Metastatic Liver Carcinoma in the Lung (tissue), 2 donors: ENCODE data around the gene FRAT1.

GRCh38 chr10:95431580-95431835, 129.7 kb downstream of the SORBS1 start:
- PRO-cap, 2 experiments = no peak in any of the 2 experiments

GRCh38 chr10:95467047-95467785, 94.0 kb downstream of the SORBS1 start:
- PRO-cap, 2 experiments = no peak in any of the 2 experiments

GRCh38 chr10:95480613-95481164, 80.5 kb downstream of the SORBS1 start:
- PRO-cap, 2 experiments = no peak in any of the 2 experiments

DNA sequence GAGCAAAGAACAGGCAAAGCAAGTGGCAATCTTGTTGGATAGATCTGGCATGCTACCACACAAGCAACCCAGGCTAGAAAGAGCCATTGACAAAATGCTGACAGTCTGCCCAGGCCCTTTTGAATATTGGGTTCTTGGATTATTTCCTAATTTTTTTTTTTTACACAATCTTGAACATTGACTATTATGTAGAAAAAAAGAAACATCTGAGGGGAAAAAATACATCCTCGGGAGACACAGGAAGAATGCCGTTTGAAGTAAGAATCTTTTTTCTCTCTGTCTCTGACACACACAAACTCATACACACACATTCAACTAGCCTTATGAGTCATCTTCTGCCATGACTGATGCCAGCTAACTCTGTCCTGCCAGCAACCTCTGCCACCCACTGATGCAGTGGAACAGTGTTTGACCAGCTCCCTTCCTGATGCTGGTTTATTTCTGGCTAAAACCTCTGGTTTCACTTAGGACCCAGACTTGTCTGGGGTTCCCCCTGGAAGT, 47.2 kb downstream of the SORBS1 start:
- PRO-cap, 2 experiments = no peak in any of the 2 experiments

GRCh38 chr10:95516612-95517169, 44.5 kb downstream of the SORBS1 start:
- PRO-cap, 2 experiments = no peak in any of the 2 experiments

- PRO-cap, 2 experiments = no peak in any of the 2 experiments
These were observed 38.9 kb downstream of the SORBS1 start for GRCh38 chr10:95522140-95522733.

DNA sequence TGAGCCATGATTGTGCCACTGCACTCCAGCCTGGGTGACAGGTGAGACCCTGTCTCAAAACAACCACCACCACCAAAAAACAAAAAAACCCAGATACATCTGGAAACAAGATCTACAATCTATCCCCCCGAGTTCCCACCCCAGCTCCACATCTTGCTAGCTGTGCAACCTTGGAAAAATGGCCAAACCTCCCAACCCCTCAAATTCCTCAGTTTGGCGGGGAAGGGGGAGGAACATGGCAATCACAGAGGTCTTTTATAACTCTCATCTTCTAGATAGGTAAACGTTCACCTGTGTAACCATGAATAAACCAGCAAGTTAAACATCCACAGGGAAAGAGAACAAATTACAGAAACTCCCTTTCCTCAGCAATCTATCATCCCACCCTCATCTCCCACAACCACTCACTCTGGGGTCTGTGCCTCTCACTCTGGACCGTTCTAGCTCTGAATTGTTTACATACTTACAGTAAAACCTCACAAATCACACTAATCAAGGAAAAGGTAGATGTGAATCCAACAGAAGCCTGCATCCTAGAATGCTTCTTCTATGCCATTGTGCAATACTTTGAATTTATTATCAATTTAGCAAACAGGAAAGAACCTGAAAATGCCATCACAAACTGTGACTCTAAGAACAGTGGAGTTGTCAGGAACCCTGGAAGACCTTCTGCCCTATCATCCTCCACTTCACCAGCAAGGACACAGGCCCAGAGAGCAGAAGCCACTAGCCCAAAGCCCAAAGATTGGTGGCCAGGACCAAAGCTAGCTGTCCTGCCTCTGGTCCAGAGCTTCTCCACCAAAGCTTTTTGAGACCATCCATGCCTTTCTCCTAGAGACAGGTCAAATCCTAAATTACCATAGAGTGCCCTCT, 2.7 kb downstream of the SORBS1 start:
- PRO-cap, 2 experiments = no peak in any of the 2 experiments

- PRO-cap, 2 experiments = no peak in any of the 2 experiments
These were observed 27.4 kb upstream of the ENTPD1 start for GRCh38 chr10:95728591-95728907.

GRCh38 chr10:95761533-95762269, 5.7 kb downstream of the ENTPD1 start:
- PRO-cap, 2 experiments = no peak in any of the 2 experiments

GRCh38 chr10:95792719-95793369, 36.9 kb downstream of the ENTPD1 start:
- PRO-cap, 2 experiments = no peak in any of the 2 experiments

- PRO-cap, 2 experiments = peak in 1 of 2 experiments; most common minus-strand start chr10:95837915 (in 1)
These were observed 70.1 kb upstream of the CC2D2B start for GRCh38 chr10:95837722-95838008.

- PRO-cap, 2 experiments = no peak in any of the 2 experiments
These were observed 42.7 kb upstream of the CC2D2B start for GRCh38 chr10:95864984-95865643.

GRCh38 chr10:96516331-96517193, 2.8 kb upstream of the TLL2 start:
- PRO-cap, 2 experiments = no peak in any of the 2 experiments

DNA sequence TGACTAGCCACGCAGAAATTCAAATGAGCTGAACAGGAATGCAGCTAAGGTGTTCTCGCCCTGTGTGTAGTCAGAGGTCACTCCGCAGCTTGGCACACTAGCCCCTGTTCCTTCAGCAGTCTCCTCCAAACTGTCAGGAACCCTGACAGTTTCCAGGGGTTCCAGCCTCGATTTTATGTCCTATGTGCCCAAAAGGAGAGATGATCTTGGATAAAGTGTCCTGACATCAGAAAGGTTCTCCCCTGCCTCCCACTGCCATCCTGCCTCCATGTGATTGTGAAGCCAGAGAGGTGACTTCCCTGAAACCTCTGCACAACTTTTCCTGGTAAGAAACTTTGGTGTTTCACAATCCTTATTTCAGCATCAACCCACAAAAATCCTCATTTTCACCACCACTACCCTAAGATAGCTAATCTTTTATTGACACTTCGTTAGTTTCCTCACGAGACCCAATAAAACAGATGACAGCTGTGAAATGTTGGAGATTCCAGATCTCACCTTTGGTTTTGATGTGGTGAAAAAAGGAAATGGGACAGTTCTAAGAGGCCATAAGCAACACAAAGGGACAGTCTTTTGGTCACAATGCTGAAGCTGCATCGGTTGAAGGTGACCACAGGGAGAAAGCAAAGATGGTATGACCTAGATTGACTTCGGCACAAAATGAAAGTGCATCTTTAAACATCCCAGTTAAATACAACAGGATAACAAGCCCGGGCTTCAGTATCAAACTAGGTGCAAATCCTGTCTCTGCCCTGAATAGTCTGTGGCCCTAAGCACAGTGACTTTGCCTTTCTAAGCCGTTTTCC, 59.9 kb upstream of the TM9SF3 start:
- PRO-cap, 2 experiments = no peak in any of the 2 experiments

DNA sequence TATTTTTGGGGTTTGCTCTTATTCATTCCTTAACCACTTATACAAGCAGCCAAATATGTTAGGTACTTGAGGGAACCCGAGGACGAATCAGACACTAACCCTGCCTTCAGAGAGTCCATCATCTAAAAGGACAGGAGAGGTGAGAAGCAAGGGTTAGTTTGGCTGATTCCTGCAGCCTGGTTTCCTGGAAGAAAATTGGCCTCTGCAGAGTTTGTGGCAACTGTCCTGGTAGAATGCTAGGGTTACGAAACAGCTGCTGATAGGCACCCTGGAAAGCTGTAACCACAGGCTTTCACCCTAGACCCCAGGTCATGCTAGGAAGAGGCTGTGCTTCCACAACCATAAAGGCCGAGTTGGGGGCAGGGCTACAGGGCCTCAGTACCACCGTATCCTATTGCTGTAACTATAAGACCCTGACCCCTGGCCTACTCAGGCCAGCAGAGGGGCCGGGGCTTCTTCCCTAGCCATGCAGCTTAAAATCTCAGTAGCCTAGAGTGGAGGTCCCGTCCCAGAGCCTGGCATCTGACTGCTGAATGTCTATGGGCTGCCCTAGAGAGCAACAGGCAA, 62.1 kb downstream of the PIK3AP1 start:
- PRO-cap, 2 experiments = peak in 1 of 2 experiments; most common plus-strand start position 307 of the sequence (in 1); most common minus-strand start position 235 of the sequence (in 1)

GRCh38 chr10:96670749-96671305, 49.5 kb downstream of the PIK3AP1 start:
- PRO-cap, 2 experiments = no peak in any of the 2 experiments

DNA sequence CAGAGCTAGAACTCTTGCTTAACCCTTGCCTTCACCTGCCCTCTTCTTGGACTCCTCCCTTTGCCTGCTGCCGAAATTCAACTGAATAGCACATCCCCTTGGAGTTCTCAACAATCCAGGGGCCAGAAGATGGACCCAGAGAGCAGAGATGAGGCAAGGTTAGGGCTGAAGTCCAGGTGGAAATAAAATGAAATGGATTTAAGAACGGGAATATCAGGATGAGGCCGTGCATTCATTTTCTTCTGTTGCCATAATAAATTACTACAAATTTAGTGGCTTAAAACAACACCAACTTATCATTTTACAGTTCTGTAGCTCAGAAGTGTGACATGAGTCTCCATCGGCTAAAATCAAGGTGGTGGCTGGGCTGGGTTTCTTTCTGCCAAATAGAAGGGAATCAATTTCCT, 998 bp upstream of the PIK3AP1 start:
- PRO-cap, 2 experiments = no peak in any of the 2 experiments

- PRO-cap, 2 experiments = no peak in any of the 2 experiments
These were observed 38.2 kb upstream of the PIK3AP1 start for GRCh38 chr10:96758455-96758910.

DNA sequence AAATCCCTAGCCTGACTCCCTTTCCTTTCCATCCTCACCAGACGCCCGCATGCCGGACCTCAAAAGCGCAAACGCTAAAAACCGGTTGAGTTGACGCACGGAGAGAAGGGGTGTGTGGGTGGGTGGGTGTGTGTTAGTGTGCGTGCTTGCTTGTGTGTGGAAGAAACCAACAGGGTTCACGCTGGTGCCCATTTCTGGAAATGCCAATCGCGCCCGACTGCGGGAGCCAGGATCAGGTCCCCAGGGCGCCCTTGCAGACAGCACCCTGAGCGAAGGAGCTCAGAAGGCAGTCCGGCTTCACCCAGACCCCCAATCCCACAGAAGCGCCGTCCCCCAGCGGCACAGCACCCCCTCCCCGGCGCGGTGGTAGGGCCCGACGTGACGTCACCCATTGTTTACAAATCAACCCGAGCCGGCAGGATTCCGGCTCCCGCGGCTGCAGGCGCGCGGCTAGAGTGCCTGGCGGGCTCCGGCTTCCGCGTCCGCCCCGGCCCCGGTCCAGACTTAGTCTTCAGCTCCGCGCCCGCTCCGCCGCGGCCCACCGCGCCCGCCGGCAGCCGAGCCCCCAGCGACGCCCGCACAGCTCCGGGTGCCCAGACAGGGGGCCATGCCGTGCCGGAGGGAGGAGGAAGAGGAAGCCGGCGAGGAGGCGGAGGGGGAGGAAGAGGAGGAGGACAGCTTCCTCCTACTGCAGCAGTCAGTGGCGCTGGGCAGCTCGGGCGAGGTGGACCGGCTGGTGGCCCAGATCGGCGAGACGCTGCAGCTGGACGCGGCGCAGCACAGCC, at the start of gene FRAT1:
Gene FRAT1, plus strand, starts transcription at position 425 of the 785 bp plus-strand sequence.
- PRO-cap, 2 experiments = peak in 2 of 2 experiments; most common plus-strand start position 453 of the sequence (in 2); most common minus-strand start position 76 of the sequence (in 2)

- PRO-cap, 2 experiments = no peak in any of the 2 experiments
These were observed 22.5 kb upstream of the ANKRD2 start for GRCh38 chr10:97549853-97550763.